Measurements from ENCODE around the genes MCC and CDO1.

- PRO-cap, 2 experiments, result no peak in any of the 2 experiments
Measured at GRCh38 chr5:113149696-113150613, 173.4 kb downstream of the DCP2 start.

GRCh38 chr5:113203122-113203554, 226.5 kb downstream of the DCP2 start:
- PRO-cap, 2 experiments, result no peak in any of the 2 experiments

DNA sequence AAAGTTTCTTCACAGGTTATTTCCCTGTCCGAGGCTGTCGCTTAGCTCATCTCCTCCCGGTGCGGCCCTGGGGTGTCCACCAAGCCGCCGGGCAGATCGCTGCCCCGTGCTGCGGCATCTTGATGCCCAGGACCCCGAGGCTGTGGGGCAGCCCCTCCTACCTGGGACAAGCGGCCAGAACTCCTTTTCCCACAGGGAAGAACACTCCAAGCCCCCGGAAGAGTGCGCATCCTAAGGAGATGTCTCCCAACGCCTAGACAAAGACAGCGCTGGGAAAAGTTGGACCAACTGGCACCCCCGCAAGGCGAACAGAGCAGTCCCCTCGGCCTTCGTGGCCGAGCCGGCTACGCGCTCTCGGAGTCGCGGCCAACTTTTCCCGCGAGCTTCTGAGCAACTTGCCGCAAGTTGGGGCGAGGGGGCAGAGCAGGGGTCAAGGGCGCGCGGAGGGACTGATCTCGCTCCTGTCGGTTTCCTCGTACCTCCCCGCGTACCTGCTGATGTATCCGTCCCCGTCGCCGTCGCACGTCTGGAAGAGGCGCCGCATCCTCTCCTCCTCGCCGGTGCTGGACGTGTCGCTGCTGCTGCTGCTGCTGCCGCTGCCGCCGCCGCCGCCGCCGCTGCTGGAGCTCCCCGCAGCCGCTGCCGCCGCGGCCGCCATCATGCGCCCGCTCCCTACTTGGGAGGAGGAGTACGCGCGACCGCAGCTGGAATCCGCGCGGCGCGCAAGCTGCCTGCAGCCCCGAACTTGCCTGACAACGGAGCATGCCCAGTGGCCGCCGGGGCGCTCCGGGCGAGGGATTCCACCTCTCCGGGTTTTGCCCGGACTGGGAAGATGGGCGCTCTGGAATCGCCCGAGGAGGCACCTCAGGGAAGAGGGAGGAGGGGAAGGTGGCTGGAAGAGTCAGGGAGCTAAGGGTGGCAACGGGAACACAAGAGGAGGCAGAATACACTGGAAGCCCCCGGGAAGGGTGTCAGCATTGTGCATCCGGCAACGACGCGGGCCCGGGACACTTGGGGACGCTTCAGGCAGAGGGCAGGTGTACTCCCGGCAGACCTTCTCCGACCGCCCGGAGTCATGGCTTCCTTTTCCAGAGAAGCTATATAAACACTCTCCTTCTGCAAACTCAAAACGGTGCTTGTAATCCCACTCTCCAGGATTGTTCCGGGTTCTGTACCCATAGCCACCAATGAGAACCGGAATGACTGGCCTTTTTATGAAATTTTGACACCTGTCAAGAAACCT, at the start of gene MCC:
Gene MCC, minus strand, starts transcription at position 700 of the 1,243 bp plus-strand sequence.
- PRO-cap, 2 experiments, result no peak in any of the 2 experiments

GRCh38 chr5:113514457-113514803, 936 bp downstream of the YTHDC2 start:
- PRO-cap, 2 experiments, result peak in 2 of 2 experiments; most common minus-strand start chr5:113514674 (in 2)

- PRO-cap, 2 experiments, result no peak in any of the 2 experiments
Measured at GRCh38 chr5:113524820-113525453, 11.4 kb downstream of the YTHDC2 start.

GRCh38 chr5:114362712-114363268, 920 bp downstream of the KCNN2 start:
- PRO-cap, 2 experiments, result no peak in any of the 2 experiments

GRCh38 chr5:114392962-114393357, 31.1 kb downstream of the KCNN2 start:
- PRO-cap, 2 experiments, result no peak in any of the 2 experiments

- PRO-cap, 2 experiments, result no peak in any of the 2 experiments
Measured at GRCh38 chr5:115171052-115171659, 1.4 kb upstream of the TRIM36 start.

- PRO-cap, 2 experiments, result peak in 2 of 2 experiments; most common plus-strand start chr5:115708992 (in 1)
Measured at GRCh38 chr5:115708921-115709425, 83.1 kb upstream of the TMED7 start.

DNA sequence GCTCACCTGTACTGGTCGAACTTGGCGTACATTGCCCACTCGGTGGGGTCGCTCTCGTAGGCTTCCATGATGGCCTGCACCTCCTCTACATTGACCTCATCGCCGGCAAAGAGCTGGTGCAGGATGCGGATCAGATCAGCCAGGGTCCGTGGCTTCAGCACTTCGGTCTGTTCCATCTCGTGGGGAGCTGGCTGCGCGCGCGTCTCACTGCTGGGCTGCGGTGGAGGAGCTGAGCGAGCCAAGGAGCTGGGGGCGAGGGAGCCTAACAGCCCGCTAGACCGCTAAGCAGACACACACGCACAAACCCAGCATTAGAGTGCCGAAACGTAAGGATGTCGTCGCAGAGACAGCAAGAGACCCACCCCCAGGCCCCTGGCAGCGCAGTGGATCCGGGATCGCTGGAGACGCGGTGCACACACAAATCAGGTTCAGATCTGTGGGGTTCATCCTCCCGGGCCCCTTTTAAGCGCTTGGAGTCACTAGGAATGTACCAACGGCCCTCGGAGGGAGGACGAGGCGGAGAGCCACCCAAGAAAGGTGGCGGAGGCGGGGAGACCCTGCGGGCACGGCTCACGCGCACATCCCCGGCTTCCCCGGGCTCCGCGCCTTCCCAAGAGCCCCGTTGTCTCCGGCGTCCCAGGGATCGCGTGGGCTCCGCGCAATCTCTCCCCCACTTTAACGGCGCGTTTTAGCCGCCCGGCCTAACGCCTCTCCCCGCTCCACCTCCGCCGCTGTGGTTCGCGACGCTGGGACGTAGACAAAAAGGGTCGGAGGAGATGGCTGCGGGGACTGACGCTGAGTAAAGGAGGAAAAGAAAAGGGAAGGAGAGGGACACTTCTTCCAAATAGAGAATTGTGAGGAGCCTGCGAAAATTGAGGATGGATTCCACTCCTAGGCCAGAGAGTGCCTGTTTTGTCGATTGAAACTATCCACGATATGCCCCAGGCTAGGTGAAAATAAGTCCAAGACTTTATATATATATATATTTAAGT, at the start of gene CDO1:
Gene CDO1, minus strand, starts transcription at position 438 of the 992 bp plus-strand sequence.
- PRO-cap, 2 experiments, result peak in 2 of 2 experiments; most common plus-strand start position 531 of the sequence (in 2); most common minus-strand start position 436 of the sequence (in 2)

DNA sequence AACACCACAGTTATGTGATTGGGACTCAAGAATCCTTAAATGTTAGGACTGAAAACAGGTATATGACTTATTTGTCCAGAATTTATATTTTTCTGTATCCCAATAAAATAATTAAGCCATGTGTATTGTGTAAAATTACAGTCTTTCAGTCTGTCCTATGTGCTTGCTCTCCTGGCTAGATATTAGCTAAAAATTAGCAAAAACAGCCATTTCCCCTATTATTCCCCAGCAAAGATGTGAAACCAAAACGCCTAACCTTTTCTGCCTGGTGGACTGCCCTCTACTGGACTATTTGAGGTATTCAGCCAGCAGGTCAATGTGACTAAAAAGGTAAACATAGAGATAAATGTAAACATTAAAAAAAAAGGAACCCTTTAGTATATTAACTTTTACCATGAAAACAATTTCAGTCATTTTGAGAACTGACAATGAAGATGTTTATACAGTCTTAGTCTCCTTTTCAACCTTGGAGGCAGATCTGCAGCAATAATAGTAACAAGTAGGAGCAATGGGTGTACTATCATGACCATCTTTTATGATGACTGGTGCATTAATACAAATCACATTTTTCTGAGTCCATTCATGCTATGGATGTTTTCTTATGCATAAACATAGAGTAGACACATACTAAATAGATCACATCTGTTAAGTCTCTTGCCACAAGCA, 10.2 kb downstream of the ATG12 start:
- PRO-cap, 2 experiments, result no peak in any of the 2 experiments

DNA sequence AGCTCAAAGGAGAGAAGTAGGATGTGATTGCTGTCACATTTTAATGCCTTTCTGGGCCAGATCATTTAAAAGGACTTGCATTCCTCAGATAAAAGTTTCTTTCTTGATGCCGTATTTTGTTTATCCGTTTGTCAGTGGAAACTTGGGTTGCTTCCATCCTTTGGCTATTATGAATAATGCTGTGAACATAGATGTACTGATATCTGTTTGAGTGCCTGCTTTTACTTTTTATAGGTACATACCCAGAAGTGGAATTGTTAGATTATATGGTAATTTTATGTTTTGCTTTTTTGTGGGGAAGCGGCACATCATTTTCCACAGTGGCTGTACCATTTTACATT, 9.3 kb downstream of the AP3S1 start:
- PRO-cap, 2 experiments, result no peak in any of the 2 experiments

DNA sequence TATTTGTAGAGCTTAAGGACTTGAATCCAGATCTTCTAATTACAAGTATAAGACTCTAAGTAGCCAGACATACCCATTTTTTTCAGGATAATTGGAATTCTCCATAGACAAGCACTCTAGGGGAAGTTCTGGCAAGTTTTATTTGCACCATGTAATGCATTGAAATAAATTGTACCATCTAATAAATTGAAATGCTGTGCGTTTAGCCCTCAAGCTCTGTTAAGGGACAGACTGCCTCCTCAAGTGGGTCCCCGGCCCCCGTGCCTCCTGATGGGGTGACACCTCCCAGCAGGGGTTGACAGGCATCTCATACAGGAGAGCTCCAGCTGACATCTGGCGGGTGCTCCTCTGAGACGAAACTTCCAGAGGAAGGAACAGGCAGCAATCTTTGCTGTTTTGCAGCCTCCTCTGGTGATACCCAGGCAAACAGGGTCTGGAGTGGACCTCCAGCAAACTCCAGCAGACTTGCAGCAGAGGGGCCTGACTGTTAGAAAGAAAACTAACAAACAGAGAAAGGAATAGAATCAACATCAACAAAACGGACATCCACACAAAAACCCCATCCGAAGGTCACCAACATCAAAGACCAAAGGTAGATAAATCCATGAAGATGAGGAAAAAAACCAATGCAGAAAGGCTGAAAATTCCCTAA, 81.6 kb downstream of the COMMD10 start:
- PRO-cap, 2 experiments, result no peak in any of the 2 experiments

GRCh38 chr5:116167622-116168335, 83.0 kb downstream of the COMMD10 start:
- PRO-cap, 2 experiments, result no peak in any of the 2 experiments

DNA sequence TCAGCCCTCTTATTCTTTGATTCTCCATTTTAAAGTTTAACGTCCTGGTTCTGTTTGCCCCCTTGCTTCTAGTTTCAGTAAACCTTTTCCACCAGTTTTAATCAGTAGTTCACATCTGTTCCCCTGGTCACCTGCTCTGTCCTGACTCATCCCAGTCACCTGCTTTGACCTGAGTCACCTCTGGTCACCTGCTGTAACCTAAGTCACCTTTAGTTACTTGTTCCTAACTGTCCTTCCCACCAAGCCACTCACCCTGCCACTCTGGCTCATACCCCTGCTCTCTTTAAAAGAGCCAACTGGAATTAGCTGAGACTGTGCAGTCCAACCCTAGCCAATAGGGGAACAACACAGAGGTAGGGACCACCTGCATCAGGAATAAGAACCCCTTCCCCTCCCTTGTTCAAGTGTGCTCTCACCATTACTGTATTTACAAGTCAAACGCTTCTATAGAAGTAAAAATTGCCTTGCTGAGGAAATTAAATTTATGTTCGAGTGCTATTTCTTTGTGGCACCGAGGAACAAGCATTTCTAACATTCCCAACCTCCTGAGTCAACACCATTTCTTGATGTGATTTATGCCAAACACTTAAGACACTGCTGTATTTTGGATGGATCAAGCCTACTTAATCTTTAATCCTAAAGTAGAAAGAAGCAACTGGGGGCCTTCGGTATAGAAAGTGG, 42.8 kb downstream of the SEMA6A start:
- PRO-cap, 2 experiments, result no peak in any of the 2 experiments

GRCh38 chr5:116575613-116576019, 993 bp upstream of the SEMA6A start:
- PRO-cap, 2 experiments, result no peak in any of the 2 experiments

- PRO-cap, 2 experiments, result no peak in any of the 2 experiments
Measured at GRCh38 chr5:116676668-116677176, 102.1 kb upstream of the SEMA6A start.

- PRO-cap, 2 experiments, result no peak in any of the 2 experiments
Measured at GRCh38 chr5:116739641-116740029, 165.0 kb upstream of the SEMA6A start.

DNA sequence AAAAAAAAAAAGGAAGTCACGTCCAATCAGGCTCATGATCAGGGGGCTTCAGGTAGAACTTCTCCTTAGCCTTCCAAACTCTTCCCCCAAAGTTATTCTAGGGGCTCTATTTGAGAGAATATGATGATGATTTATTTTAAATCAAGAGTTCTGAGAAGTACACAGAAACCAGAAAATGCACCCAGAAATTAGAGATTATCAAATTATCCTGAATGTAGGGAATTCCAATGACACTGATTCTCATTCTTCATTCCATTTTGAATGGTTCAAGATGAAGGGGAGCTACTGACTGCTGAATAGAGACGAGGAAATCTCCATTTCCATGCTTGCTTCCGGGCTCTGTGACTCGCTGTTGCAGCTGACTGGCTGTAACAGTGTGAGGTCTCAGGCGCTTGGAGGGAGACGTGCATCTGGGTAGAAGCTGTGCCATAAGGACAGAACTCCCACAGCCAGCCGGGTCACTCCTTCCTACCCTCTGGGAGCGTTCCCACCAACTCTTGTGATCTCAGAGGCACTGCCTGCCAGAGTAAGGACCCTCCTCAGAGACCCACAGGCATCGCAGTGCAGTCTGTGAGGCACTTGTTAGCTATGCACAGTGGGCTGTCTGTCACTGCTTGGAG, 203.2 kb upstream of the SEMA6A start:
- PRO-cap, 2 experiments, result no peak in any of the 2 experiments

DNA sequence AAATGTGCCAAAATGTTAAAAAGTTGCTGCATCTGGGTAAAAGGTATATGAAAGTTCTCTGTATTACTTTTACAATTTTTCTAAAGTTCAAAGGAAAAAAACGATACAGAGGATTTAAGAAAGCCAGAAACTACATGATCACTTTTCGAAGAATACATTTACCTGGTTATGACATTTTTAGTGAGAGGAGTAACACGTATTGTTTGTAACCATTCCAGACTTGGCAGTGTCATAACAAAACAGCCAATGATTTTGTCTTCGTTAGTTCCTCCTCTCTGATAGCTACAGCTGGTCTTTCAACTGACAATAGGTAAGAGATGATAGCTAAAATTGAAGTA, 117.1 kb upstream of the TNFAIP8 start:
- PRO-cap, 2 experiments, result no peak in any of the 2 experiments